Prostate gland (tissue), 2 donors: ENCODE results near the genes WNT16 and SLC13A1.

DNA sequence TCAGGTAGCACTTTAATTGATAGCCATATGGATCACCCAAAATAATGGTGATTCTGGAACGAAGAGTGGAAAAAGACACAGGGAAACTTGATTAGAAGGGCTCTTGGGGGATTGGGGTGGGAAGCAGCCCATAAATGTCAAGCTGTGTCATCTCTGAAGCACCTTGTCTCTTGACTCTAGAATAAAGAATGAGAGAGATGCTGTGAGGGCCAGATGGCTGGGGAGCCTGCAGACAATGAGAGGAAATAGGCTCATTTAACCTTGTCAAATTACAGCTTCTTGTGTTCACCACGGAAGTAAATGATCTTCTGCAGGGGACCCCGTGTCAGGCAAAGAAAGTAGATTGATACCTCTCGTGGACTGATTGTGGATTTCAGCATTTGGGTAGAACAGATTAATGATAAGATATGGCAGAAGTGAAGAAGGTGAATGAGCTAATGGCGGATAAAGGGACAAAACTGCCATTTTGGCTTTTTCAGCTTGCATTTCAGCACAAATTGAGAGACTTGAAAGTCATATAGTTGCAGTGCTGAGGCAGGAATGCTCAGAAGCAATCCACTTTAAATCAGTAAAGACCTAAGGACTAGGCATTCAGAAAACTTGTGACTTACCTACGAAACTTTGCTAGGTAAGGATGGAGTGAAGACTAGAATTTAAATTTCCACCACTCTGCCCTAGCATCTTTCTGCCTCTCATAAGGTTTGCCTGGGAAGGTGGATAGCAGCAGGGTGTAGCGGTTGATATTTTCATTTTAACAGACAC, 159.5 kb downstream of the ST7 start:
- PRO-cap = no peak
- RAMPAGE, long total RNA, 2 experiments = no peak in any of the 2 experiments

DNA sequence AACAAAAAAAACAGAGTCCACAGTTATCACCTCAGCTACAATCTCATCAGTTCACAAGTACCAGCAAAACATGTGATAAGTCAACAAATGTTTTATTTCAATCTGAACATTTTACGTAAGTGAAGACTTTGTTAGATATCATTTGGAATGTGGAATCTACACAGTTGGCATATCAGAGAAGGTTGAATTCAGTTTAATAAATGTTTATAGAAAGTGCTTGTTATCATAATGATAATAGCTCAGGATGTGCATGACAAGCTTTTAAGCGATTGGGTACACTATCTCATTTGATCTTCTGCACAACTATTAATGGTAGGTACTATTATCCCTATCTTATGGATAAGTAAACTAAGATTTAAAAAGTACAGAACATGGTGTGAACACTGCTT, 52.3 kb downstream of the CFTR start:
- PRO-cap = no peak
- RAMPAGE, long total RNA, 2 experiments = no peak in any of the 2 experiments

- PRO-cap = no peak
- RAMPAGE, long total RNA, 2 experiments = no peak in any of the 2 experiments
Measured at GRCh38 chr7:117751825-117752151, 121.5 kb downstream of the CTTNBP2 start.

DNA sequence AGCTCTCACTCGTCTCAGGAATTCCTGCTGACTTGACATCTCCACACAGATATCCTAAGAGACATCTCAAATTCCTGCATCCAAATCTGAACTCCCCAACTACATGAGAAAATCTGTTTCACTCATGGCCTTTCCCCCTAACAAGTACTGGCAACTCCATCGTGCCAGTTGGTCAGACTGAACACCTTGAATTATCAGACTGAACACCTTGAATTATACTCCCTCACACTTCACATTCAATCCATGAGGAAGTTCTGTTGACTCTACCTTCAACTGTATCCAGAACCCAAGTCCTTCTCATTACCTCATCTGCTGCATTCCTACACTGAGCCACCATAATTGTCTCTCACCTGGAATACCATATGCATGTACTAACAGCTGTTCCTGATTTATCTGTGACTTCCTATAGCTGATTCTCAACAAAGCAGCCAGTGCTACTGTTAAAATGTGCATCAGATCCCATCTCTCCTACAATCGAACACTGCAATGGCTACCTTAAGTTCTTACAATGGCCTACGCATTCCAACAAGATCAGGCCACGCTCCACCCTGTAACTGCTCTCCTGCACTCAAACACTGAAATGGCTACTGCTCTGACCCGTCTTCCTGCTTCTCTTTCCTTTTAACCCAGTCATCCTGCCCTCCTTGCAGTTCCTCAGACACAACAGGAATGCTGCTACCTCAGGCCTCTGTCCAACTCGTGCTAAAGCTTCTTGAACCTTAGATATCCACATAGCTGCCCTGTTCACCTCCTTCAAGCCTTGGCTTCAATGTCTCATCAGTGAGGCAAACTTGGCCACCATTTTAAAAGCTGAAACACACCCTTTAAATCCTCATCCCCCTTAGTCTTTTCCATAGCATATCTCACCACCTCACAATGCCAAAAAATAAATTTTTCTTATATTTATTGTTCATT, 110.7 kb downstream of the CTTNBP2 start:
- PRO-cap = no peak
- RAMPAGE, long total RNA, 2 experiments = no peak in any of the 2 experiments

- PRO-cap = no peak
- RAMPAGE, long total RNA, 2 experiments = no peak in any of the 2 experiments
Measured at GRCh38 chr7:117771804-117772136, 101.5 kb downstream of the CTTNBP2 start.

GRCh38 chr7:118182241-118182859, 1.6 kb upstream of the LSM8 start:
- PRO-cap = no peak
- RAMPAGE, long total RNA, 2 experiments = no peak in any of the 2 experiments

- PRO-cap = no peak
- RAMPAGE, long total RNA, 2 experiments = no peak in any of the 2 experiments
Measured at GRCh38 chr7:119894909-119895523, 378.0 kb upstream of the KCND2 start.

DNA sequence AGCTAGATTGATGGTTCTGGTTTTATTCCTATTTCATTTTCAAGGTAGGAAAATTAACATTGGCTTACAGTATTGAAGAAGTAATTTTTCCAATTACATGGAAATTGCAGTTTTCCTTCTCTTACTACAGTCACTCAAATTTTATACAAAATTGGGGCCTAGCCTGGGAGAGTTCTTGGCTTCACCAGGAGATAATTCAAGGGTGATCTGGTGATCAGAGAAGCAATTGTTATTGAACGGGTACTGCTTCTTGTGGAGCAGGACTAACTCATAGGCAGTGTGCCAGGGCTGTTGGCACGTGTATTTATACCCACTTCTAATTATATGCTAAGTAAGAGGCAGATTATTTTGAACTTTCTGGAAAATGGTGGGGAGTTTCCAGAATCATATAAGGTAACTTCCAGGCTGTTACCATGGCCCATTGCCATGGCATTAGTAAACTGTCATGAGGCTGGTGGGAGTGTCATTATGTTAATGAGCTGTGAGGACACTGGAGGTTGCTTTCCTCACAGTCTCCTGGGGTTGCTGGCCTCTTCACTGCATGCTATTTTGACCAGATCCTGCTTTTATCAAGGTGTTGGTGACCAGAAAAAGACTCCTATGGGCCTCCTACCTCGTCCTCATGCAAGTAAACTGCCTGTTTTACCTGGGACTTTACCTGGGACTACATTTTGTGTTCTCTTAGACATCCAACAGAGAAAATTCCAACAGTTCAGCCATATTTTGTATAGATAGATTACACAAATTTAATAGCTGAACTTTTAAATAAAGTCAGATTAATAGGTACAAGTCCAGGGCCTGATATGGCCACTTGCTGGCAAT, 122.6 kb downstream of the KCND2 start:
- PRO-cap = no peak
- RAMPAGE, long total RNA, 2 experiments = no peak in any of the 2 experiments

DNA sequence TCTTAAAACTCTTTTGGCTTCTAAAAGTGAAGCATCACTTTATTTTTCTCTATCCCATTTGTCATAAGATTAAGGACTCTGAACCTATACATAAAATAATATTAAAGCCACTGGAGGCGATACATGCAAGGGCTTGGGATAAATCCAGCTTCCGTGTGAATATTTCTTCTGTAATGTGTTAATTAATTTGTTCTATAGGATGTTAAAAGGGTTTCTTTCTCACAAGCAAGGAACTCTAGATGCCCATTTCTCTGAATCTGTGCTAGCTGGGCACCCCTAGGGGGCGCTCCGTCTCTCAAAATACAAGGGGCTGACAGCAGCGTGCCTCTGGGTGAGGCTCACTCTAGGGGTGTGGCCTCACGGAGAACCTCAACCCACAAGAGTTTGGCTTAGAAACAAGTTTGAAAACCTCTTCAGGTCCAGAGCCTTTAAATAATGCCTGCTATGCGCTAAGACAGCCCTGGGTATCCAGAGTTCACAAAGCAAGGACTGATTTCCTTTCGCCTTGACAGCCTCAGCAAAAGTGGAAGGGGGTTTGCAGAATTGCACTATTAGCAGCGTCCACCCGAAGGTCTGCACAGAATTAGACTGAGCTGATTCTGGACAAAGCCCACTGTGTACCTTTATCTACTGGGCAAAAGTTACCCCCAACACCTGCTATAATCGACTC, 875 bp upstream of the CPED1 start:
- PRO-cap = no peak
- RAMPAGE, long total RNA, 2 experiments = no peak in any of the 2 experiments

- PRO-cap = no peak
- RAMPAGE, long total RNA, 2 experiments = no peak in any of the 2 experiments
Measured at GRCh38 chr7:121079353-121080547, 91.2 kb downstream of the CPED1 start.

DNA sequence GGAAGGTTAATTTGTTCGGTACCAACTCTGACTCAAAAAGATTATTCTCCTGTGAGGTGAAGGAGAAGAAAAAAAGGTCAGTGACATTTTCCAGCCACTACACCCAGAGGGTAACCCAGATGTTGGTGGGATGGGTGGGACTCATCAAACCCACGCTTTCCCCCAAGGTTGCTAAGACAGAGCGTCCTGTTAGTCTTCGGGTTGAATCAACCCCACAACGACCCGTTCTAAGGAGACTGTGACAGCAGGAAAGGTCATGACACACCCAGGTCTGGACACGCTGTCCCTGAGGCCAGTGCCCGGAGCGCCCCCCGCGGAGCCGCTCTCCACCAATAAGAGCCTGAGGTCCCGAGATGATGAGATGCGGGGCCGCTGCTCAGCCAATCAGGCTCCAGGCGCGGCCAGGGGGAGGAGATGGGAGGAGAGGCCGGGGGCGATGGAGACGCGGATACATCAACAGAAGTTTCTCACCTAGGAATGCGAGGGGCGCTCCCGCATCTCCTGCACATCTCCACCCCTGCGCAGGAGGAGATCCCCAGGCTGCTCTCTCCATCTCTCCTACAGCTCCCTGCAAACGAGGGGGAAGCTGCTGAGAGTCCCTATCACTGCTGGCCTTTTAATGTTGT, at the start of gene WNT16:
WNT16 (plus strand) TSS at position 456 of the 626 bp plus-strand sequence.
- PRO-cap = unidirectional peak, plus-strand start at position 387 of the sequence; unidirectional peak, plus-strand start at position 413 of the sequence; unidirectional peak, plus-strand start at position 470 of the sequence
- RAMPAGE, long total RNA, 2 experiments = no peak in any of the 2 experiments

DNA sequence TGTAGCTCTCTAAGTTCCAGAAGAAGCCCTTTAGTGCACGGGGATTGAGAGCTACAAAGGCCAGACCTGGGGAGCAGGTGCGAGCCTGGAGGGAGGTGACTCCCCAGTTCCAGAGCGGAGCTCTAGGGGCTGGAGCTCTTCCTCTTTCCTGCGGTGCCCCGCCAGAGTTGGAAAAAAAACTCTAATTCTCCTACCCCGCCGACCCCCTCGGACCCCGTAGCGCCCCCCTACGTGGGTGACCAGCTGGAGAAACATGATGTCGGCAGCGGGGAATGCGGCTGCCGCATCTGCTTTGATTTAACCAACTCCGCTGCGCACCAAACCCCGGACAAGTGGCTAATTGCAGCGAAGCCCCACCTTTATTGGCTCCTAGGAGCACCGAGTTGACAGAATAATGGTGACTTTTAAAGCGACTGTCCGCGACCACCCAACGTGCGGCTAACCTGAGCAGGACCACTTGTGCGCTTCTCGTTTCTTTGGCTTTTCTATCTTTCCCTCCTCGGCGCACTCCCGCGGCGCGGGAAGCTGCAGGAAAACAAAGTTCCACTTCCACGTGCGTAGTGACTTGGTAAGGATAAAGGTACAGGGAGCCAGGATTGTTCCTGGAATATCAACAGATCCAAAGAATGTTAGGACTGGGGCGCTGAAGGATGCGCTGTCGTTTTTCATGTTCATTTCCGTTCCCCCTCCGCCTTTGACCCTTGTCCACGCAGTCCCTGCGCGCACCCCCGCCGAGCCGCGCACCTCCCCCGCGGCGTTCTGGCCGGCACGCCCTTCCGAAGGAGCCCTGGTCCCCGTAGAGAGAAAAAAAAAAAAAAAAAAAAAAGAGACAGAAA, 1.3 kb downstream of the WNT16 start:
- PRO-cap = no peak
- RAMPAGE, long total RNA, 2 experiments = no peak in any of the 2 experiments

DNA sequence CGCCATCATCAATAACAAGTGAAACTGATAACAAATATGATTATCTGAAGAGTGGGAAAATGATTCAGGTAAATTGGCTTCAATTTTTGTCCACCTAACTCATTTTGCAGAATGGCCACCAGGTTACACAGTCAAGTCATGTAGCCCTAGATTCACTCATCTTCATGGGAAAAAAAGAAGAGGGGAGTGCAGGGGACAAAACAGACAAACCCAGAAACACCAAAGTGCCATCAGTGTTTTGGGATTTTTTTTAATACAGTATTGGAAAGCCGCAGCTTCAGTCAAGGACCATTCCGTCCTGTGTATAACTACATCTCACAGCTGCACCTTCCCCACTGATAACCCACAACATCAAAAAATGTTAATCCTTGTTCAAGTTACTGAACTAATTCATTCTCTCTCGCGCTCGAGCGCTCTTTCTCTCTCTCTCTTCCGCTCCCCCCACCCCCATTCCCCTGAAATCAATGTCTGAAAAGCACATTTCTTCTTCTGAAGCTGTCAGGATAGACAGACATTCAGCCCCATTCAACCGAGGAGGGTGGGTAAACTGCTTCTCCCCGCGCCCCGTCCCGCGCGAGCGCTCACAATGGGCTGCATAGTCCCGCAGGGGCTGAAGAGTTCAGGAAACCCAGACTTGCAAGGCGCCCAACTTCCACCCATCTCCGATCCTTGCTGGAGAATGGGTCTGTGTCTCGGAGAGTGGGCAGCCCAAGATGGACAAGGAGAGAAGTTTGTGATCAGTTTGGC, 964 bp downstream of the AASS start:
- PRO-cap = no peak
- RAMPAGE, long total RNA, 2 experiments = no peak in any of the 2 experiments

DNA sequence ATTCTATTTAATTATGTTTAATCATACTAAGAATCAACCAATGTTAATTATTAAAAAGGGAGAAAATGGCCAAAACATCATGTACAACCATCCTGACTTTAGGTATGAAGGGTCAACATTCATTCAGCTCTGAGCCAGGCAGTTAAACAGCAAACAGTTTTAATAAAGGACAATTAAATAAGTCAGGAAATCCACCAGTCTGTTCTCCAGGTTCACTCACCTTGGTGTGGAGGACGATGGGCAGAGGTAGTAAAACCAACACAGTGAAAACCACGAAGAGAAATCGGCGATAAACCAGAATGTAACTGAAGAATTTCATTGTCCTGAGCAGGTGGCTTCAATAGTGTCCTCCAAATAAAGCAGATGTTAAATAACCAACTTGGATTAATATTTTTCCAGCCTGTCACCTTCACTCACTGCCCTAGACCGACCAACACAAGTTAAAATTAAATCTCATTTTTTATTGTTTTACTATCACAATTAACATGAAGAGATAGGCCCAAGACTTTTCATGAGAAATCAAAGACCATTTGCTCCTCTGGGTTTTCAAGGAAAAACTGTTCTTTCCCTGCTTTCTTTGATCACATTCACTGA, at the start of gene SLC13A1:
SLC13A1 (minus strand) TSS at position 342 of the 594 bp plus-strand sequence.
- PRO-cap = no peak
- RAMPAGE, long total RNA, 2 experiments = no peak in any of the 2 experiments

DNA sequence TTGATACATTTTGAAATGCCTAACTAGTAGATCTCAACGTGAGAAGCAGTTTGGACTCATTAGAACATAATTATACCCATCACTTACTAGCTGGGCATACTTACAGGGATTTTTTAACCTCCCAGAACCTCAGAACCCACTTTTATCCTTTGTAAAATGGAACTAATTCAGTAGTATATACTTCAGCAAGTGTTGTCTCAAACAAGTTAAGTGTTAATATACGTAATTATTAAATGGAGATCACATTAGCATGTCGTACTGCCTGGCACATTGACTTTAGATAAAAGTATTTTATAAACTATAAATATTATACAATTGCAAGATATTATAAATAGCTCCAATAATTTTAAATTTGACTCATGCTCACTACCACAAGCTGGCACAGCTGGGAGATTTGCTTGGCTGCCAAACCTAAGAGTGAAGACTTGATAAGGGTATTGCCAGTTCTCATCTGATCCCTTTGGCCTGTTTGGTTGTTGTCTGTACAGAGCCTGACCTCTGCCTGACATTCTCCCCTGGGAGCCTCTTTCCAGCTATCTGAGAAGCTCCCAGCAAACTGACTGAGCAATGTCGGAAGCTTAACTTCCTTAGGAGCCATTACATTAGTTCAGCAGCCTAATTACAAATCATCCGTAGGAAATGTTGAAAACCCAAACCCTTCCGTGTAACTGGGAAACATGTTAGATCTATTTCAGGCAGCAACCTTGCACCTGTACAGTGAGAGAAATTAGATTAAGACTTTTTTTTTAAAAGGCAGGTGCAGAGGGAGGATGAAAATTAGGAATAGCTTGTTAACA, 10.2 kb upstream of the LMOD2 start:
- PRO-cap = no peak
- RAMPAGE, long total RNA, 2 experiments = no peak in any of the 2 experiments

- PRO-cap = no peak
- RAMPAGE, long total RNA, 2 experiments = no peak in any of the 2 experiments
Measured at GRCh38 chr7:125355717-125356312, 426.2 kb upstream of the POT1 start.

- PRO-cap = no peak
- RAMPAGE, long total RNA, 2 experiments = no peak in any of the 2 experiments
Measured at GRCh38 chr7:126370318-126370706, 882.4 kb downstream of the GRM8 start.

DNA sequence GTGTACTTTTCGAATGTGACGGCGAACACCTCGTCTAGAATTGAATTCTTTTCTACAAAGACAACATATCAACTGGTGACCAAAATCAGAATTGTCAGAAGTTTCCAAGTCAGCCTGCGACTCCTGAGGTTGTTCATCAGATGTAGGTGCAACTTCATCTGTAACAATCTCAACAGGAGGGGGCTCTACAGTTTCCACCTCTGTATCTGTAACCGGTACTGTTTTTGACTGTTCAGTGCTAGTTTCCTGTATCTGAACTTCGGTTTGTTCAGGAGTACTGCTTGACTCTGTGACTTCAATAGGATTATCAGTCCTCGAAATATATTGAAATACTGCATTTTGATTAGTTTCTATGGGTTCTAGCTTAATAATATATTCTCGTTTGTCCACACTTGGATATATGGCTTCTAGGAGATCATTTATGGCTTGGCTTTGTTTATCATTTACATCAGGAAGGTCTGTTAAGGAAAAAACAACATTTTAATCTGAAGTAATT, 17.9 kb downstream of the ZNF800 start:
- PRO-cap = no peak
- RAMPAGE, long total RNA, 2 experiments = no peak in any of the 2 experiments

DNA sequence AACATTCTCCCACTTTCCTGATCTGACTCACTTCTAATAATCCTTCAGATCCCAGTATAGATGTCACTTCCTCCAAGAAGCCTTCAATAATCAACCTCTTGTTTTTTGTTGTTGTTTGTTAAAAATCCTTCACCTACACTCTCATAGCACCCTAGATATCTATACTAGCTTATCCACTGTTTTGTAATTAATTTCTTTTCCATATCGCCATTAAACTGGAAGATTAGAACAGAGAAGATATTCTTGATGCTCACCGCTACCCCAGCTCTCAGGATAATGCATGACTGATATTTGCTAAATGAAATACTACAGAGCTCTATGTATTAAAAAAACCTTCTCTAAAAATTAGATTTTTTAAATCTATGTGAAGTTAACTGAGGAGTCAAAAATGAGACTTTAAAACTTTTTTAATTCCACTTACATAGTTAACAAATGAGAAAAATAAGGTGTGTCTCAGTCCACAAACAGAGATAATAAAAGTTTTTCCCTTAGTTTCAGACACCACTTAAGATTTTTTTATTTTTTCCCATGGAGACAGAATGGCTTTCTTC, 12.4 kb downstream of the ZNF800 start:
- PRO-cap = no peak
- RAMPAGE, long total RNA, 2 experiments = no peak in any of the 2 experiments

GRCh38 chr7:127591034-127591916, 2.3 kb upstream of the FSCN3 start:
- PRO-cap = no peak
- RAMPAGE, long total RNA, 2 experiments = no peak in any of the 2 experiments